Gallbladder (tissue), 1 donor: ENCODE data around the genes ADSL, SLC25A17 and RBX1.

DNA sequence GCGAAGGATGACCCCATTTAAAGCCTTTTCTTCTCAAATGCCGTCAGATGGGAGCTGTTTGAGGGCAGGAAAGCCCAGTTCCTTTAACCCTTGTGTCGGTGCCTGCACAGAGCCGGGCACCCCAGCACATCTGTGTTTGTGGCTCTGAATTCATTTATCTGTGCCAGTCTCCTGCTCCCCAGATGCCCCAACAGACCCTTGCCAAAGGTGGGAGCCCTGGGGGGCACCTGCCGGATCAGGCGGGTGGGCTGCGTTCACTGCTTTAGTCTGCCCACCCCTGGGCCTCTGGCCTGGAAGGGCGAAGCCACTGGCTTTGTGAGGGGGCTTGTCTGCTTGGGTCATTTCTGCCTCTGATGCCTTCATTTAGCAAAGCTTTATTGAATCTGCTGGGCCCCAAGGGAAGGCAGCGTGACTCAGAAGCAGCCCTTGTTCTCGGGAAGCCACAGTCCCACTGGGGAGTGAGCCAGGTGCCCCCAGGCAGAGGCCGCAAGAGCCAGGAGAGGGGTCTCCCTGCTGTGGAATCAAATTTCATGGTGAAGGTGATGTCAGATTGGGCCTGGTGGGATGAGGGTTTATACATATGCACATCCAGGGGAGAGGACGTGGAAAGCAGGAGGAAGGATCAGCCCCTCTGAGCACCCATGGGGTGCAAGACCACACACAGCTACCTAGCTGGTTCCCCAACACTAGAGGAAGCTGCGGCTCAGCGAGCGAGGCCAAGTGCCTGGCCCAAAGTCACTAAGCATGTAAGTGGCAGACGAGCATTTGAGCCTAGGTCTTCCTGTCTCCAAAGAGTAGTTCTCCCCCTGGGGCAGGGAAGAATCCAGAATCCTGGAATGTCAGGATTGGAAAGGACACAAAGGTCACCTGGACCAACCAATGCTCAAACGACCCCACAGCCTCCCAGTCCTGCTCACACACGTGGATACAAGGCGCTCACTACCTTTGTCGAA, 1.8 kb downstream of the SYNGR1 start:
- PRO-cap, result no peak

DNA sequence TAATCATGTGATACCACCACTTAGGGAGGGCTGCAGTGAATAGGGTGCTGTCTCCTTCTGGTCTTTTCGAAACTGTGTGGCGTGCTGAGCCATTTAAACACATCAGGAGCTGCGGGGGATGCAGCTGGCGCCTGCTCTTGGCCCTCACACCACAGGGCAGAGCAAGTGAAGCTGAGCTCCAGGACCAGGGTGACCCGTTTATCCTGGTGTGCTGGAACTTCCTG, 2.6 kb downstream of the SYNGR1 start:
- PRO-cap, result no peak

DNA sequence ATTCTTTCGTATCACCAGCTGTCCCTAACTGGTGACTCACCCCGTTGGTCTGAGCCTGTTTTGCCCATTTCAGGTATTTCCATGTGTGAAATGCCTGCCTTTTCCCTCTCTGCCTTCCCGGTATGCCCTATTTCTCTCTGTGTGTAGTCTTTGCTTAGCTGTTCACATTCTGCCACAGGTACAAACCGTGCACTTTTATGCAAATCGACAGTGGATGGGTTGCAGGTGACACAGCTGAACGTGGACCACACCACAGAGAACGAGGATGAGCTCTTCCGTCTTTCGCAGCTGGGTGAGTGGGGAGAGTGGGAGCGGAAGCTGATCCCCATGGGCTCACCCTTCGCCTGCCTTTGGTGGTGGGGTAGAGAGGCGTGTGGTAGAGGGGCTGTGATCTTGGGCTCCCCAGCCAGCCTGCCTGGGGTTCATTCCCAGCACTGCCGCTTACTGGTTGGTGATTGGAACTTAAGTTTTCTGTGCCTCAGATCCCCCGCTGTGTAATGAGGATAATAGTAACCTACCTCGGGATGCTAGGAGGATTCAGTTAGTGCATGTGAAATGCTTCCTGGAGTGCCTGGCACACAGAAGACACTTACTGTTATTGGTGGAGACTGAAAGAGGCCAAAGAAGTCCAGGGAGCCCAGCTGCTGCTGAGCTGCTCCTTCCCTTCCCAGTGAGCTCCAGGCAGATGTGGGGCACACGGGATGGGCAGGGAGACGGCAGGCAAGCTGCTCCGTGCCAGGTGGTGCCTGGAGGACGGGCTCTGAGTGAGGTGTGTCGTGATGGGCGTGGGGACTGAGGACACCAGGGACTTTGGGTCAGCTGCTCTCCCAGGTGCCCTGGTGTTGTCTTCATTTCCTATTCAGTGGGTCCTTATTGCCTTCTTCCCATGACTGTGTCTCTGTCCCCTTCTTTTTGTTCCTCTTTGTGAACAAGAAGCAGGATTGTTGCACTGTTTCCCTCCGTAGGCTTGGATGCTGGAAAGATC, 19.3 kb downstream of the TAB1 start:
- PRO-cap, result bidirectional peak, plus-strand start at position 858 of the sequence, minus-strand start at position 694 of the sequence

DNA sequence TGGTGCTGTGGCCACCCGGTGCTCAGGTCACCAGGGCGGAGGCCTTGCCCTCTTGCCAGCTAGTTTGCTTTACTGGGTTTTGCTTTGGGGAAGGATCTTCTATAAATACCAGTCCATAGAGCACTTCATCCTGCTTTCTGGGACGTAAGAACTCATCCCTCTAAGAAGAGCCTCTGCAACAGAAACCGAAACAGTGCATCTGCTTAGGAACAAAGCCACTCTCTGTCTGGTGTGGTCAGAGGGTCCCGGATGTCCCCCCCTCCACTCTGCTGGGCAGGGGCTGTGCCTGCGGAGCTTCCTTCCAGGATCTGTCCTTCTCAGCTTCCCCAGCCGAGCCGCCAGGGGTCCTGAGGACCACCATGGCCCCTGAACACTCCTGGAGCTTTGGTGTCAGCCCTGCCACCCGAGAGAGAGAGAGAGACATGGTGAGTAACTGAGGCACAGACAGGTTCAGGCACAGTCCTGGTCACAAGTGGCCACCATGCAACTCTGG, 24.5 kb upstream of the MGAT3 start:
- PRO-cap, result no peak

DNA sequence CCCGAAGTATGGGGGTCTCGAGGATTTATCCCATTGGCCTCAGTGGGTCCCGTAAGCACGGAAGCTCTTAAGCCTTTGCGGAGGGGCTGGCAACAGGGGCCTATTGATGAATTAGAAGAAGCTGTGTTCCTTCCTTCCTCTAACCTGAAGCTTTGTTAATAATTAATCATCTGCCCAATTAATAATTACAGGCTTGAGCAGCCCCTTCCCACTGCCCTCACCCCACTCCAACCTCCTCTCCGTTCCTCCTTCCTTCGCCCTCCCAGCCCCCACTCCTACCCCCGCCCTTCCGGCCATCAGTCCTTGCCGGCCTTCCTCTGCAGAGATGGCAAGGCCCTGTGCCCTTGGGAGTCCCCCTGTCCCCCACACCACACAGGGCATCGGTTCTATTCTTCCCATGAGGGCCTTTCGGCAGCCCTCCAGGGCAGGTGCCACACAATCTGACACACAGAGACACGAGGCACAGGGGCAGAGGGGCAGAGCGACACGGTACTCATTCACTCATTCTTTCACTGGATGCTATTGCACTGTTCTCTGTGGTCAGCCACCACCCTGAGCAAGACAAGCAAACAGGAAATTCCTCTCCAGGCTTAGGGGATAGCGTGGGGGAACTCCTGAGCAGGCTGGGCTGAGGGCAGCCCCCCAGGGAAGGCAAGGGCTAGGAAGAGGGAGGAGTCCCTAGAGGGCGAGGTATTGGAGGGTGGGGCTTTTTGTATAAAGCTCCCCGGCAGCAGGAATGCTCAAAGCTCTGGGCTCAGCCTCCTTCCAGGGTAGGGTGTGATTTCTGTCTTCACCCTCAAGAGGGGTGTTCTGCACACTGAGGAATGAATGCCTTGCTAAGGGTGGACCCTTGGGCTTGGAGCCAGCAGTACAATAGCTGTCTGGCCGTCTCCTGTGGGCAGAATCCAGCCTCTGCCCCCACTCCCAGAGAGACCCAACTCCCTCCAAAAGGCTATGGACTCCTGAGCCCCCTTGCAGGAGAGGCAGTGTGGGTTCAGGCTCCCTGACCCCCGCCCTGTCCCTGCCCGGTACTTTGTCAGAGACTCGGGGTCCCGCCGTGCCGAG, 14.8 kb downstream of the MGAT3 start:
- PRO-cap, result bidirectional peak, plus-strand start at position 463 of the sequence, minus-strand start at position 321 of the sequence; bidirectional peak, plus-strand start at position 743 of the sequence, minus-strand start at position 567 of the sequence

DNA sequence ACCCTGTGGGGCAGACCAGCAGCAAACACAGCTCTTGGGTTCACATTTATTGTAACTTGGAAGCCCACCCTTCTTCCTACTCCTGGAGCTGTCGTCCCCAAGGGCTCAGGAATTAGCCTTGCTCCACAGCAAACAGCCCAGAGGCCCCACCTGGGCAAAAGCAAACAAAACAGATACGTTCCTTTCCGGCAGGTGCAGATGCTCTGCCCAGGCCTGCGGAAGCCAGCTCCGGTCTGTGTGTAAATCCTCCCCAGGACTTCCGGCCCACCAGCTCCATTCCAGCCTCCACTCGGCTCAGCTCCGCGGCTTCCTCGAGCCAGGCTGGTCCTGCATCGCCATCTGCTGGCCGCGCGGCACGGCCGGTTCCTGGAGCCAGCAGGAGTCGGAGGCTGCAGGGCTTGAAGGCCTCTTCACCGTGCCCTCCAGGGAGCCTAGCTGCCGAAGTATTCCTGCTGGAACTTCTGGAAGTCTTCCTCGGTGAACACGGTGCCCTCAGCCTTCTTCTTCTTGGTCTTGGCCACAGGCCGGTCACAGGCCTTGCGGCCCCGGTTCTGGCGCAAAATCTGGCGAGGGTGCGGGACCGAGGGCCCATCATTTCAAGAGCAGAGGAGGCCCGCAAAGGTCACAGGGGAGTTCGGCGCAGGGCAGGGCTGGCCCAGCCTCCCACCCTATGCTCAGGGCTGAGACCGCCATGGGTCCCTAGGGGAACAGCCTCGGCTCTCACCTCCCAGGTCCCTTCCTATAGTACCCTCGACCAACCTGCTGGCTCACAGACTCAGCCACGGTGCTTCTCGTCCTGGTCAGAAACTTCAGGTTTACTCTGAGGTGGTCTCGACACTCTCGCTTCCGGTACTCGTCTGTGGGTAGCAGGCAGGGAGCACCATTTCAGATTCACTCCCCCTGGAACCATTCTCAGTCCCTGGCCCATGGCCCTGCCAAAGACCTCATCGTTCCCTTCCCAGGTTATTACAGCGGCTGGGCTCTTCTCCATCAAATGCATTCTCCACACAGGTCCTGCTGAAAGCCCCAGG, 3.2 kb downstream of the RPS19BP1 start:
- PRO-cap, result no peak

- PRO-cap, result no peak
These were observed 19.8 kb downstream of the FAM83F start for GRCh38 chr22:40014494-40015107.

DNA sequence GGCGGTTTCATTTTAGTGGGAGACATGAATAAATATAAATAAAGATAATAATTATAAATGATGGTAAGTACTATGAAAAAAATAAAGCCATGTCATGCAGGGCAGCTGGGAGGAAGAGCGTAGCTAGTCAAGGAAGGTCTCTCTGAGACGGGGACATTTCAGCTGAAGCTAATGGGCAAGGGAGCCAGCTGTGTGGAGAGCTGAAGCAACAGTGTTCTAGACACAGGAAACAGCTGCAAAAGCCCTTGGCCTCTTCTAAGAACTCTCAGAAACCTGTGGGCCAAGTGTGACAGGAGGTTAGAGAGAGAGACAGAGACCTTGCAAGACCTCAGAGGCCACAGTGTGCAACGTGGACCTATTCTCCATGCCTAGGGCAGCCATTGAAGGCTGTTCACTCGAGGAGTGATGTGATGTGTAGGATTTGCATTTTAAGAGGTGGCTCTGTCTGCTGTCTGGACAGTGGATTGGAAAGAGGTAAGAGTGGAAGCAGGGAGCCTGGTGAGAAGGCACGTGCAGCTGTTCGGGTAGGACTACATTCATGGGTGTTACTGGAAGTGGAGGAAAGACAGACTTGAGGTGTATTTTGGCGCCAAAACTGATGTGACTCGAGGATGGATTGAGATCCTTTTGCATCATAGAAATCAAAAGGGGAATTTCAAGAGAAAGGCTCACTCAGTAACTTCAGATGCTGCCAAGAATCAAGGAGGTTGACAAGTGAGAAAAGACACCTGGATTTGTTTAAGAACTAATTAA, 48.6 kb upstream of the TNRC6B start:
- PRO-cap, result no peak

DNA sequence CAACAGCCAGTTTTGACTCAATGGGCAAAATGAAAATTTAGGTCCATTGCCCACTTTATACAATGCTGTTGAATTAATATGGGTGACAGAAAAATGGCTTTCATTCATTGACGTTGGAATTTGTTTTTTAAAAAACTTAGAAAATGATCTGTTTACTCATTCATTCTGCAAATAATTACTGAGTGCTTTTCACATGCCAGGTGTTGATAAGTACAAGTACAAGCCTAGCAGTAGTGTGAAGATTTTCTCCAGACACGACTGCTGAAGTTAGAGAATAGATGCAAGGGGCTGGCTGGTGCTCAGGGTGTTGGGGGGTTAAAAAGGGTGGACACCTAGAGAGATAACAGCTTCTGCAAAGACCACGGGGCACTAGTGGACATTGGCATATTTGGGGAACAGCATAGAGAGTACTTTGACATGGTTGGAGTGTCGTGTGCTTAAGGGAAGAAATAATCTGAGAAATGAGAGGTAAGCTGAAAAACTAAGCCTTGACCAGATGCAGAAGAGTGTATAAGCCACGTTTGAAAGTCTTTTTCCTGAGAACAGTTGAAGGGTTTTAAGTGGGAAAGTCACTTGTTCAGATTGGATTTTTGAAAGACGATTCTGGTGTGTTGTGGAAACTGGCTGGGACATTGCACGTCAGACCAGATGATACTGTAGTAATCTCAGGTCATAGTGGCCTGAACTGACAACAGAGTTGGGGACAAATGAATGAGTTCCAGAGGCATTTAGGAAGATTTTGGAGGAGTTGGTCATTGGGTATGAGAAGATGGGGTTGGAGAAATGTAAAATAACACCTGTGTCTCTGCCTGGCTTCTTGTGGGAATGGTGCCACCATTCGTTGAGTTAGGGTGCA, 6.5 kb downstream of the TNRC6B start:
- PRO-cap, result no peak

- PRO-cap, result no peak
These were observed 23.1 kb downstream of the TNRC6B start for GRCh38 chr22:40200889-40201088.

- PRO-cap, result no peak
These were observed 82.3 kb downstream of the TNRC6B start for GRCh38 chr22:40260045-40260452.

- PRO-cap, result bidirectional peak, plus-strand start at chr22:40346529, minus-strand start at chr22:40346436
These were observed at the start of gene ADSL for GRCh38 chr22:40346145-40347058. Gene ADSL (plus strand): TSS chr22:40346500.

DNA sequence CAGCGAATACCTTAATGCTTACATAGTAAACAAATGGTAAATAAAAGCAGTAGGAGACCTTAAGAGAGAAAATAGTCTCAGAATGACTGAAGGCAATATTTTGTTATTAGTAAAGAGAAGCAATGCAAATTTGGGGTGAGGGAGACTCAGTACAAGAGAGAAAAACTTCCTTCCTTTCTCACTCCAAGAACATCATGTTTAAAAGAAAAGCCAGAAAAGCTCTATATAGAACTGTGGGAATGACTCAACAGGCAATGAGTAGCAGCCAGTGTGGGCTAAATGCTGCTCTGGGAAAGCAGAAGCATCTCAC, 101.7 kb downstream of the MRTFA start:
- PRO-cap, result no peak

GRCh38 chr22:40586689-40587143, 49.8 kb downstream of the MRTFA start:
- PRO-cap, result unidirectional peak, minus-strand start at chr22:40586959

- PRO-cap, result no peak
These were observed 1.3 kb upstream of the MRTFA start for GRCh38 chr22:40637667-40638315.

- PRO-cap, result no peak
These were observed 6.2 kb upstream of the MCHR1 start for GRCh38 chr22:40672993-40673527.

- PRO-cap, result no peak
These were observed 49.3 kb downstream of the SLC25A17 start for GRCh38 chr22:40769770-40770271.

DNA sequence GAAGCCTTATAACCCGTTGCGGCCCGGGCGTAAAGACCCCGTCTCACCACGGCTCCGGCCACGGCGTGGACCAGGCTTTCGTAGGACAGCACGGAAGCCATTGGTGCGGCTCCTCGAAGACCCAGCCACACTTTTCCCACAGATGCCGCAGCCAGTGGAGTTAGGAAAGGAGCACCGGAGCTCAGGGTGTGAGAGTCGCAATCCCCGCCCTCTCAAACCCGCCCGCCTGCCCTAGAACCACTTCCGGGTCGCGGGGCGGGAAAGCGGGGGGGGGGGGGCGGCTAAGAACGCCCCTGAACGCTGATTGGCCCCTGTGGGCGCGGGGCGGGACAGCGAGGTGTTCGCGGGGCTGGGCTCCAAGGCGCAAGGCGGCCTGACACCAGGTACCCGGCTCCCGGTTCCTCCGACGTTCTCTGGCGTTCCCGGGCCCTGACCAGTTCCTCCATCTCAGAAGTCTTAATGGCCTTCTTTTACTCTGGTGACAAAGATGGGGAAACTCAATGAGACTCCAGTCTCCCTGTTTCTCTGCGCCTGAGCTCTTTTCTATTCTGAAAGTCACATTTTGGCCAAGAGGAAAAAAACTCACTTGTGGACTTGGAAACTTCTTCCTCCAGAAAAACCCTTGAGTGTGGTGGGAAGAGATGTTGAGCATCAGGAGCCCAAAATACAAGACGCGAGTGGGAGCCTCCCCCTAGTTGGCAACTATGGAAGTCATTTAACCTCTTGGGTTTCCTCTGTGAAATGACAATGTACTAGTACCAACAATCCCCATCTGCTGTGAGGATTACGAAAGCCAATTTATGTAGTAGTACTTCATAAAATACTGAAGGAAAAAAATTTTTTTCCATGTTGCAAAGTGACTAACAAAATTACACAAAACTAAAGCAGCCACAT, at the start of gene SLC25A17:
TSS of gene SLC25A17 (minus strand) at position 199 of the 894 bp plus-strand sequence.
- PRO-cap, result bidirectional peak, plus-strand start at position 340 of the sequence, minus-strand start at position 233 of the sequence

GRCh38 chr22:40951262-40951520, at the start of gene RBX1:
Gene RBX1 (plus strand): TSS chr22:40951378.
- PRO-cap, result bidirectional peak, plus-strand start at chr22:40951388, minus-strand start at chr22:40951112

GRCh38 chr22:41020881-41021454, 69.8 kb downstream of the RBX1 start:
- PRO-cap, result no peak